ENCODE measurements around a stretch of chr12.

DNA sequence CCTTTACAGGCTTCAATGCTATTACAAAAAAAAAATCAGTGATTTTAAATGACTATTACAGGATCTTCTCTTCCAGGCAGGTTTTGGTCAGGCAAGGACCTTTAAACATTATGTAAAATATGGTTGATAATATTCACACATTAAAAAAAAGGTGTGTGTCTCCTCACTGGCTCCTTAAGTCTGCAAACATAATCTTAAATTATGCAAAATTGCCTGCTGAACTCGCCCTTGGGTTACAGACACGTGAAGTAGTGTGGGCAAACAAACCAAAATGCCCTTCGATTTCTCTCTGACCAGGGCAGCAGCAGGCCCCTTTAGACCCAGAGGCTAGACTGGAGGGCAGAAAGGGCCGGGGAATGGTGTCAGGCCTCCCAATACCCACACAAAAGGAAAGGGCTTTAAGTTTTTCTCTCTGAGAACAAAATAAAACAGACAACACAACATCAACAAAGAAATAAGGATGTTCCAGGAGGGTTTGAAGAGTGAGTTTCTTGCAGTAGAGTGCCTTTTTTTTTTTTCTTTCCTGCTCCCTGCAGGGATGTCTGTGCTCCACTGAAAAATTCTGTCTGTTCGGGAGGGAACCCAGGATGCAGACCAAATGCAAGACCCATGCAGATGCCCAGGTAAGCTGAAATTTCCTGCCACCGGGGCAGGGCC lies 1.8 kb downstream of the TBX3 start:
- RRBS, result no CpG with 5 or more reads among the region's 6 CpGs

DNA sequence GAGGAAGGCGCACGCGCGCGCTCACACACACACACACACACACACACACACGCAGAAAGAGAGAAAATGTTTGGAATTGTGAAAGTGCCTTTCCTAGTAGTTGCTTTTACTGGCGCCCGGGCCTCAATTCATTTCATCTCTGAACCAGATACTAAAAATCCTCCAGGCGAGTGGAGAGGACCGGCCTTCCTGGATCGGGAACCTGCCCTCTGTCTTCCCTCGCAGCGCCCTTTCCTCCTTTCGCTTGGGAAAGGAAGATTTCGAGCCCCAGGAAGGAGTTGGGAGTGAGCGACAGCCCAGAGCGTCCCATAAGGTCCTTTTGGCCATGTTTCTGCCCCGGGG lies 7.8 kb upstream of the TBX3 start:
- RRBS, result 22% methylated on average over 2 of the region's 18 CpGs

DNA sequence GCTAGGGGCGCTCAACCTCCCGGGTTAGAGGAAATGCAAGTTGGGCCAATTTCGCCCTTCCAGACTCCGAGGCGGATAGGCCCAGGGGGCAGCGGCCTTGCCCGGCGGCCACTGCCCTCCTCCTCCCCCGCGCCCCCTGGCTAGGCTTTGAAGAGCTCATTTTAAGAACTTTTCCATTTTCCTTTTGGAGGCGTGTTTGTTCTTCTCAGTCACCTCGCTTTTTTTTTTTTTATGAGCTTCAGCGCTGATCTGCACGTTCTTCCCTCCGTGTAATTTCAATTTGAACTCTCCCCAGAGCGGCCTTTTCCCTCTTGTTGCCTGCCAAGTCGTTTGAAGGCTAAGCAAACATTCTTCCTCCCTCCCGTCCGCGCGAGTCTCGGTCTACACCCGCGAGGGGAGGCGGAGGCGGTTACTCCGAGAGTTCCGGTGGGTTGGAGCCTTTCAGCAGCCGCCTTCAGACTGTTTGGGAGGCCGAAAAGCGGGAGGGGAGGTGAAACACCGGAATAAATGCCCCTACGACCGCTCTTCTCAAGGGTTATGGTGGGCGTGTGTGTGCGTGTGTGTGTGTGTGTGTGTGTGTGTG lies 52.6 kb upstream of the TBX3 start:
- RRBS, result 16% methylated on average over 16 of the region's 36 CpGs

DNA sequence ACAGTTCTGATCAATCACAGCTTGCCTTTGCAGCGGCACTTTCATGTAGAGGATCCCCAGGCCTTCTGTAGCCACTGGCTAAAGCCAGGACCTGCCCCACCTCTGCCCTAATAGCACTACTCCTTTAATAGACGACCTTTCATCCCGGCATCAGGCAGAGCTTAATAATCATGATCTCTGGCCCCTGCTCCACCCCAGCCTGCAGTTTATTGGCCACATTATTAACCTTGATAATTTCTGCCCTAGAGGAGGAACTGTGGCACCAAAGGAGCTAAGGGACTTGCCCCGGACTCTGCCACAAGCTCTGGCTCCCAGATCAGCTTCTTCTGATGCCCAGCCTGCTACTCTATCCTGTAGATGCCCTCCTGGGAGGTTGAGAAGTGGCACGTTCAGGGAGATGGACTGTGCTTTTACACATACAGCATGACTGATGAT lies 142.3 kb upstream of the TBX3 start:
- RRBS, result no CpG with 5 or more reads among the region's 5 CpGs

DNA sequence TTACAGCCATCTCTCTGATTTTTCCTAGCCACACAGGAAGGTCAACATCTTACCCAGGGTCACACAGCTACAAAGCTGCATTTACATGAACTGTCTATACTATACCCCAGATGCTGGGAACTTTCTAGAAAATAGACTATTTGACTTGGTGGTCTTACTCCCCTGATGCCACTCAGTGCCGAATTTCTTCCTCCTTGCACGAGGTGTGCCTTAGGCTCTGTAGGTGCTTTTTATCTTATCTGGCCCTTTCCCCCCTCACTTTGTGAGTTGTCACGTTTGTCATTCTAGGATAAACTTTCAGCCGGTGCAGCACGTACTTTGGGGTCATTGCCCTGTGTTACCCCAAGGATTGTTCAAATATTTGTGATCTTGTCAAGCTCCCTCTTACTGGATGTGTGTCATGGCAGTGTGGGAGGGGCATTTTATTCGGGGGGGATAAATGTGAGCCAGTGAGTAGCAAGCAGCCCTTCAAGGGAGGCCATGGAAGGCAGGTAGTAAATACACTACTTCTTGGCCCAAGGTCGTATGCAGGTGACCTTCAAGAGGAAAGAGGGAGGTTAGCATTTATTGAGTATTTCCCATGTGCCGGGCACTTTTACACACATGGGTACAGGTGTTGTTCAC lies 410.1 kb upstream of the TBX3 start:
- RRBS, result no CpG with 5 or more reads among the region's 8 CpGs

- RRBS, result 0% methylated on average over 3 of the region's 9 CpGs
These were observed 451.9 kb upstream of the TBX3 start for GRCh38 chr12:115135772-115136376.

DNA sequence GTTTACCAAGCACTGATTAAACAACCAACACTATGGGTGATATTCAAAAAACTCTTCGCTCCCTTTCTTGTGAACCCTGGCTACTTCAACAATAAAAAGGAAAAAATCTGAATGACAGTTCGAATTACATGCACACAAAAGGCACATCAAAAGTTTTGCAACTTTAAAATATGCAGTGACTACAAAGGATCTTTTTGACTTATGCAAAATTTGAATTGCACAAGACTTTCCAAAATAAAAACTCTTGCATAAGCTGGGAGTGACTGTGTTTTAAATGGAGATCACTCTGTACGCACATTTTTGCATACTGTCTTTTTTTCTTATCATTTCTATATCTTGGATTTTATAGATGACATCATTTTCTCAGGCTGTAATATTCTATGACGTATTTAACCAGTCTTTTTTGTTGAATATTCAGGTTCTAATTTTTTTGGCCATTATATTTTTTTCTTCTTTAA lies 667.6 kb upstream of the TBX3 start:
- RRBS, result no CpG with 5 or more reads among the region's 4 CpGs

DNA sequence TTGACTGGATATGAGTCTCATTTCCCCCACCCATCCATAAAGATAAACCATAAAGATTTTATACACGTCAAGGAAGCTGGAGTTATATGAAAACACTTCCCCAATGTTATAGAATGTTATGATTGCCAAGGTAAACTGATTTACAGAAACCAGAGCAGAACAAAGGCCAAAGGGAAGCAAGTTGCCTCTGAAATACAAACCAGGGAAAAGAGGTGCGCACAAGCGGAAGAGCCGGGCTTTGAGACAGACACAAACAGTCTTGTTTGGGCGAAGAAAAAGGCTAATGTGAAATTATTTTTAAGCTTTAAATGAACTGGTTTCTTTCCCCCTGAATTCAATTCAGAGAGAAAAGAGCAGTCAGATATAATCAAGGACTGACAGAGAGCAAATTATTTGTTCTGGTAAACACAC lies 536.7 kb downstream of the MED13L start:
- RRBS, result no CpG with 5 or more reads among the region's 5 CpGs

- RRBS, result no CpG with 5 or more reads among the region's 8 CpGs
These were observed 518.6 kb downstream of the MED13L start for GRCh38 chr12:115758749-115759448.

GRCh38 chr12:115990896-115991526 lies 286.5 kb downstream of the MED13L start:
- RRBS, result no CpG with 5 or more reads among the region's 14 CpGs

DNA sequence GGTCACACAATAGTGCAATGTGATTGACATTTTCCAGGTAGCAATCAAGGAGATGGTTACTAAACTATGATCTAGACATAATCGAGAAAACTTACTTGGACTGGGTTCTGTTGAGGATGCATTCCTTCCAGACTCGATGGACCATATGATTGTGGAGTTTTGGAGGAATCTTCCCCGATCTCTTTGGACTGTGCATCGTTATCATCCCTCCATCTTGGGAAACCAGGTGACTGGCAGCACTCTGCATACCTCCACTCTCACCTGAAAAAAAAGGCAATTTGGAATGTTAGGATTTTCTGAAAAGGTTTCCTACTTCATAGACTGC lies 262.5 kb downstream of the MED13L start:
- RRBS, result no CpG with 5 or more reads among the region's 4 CpGs

DNA sequence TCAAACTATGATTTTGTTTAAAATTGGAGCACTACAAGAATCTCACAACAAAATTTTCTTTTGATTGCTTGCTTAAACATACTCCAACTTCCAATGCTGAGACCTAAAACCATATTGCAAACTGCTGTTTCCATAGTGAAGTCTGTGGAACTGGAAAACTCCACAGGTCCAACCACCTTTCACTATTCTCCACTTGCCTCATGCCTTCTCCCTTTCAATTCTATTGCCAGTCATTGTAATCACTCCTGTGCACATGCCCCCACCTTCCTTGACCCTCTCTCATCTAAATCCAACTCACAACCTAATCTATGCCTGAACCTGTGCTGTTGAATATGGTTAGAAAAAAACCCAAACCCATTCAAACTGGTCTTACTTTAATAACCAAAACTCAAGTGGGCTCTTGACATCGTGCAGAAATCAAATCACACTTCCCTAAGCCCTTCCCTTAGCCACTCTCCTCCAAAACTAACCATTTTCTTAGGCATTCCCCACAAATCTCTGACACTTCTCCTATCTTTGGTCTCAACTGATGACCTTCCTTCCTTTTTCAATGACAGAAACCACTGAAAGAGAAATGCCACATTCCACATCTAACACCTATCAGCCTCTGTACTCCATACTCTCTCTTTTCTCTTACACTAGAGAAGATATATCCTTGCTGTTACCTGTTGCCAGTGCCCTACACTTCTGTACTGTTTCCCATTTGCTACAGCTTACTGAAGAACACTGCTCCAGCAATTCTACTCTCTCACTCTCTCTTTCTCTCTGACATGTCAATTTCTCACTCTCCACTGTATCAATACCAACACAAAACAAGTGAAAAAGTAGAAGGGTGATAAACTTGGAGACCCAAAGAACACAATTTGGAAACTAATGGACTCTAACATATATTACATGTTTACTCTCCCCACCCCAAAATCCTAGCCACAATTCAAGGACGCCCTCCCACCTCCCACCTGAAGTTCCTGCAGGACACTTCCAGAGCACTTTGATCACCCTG lies 95.3 kb downstream of the MED13L start:
- RRBS, result no CpG with 5 or more reads among the region's 2 CpGs

DNA sequence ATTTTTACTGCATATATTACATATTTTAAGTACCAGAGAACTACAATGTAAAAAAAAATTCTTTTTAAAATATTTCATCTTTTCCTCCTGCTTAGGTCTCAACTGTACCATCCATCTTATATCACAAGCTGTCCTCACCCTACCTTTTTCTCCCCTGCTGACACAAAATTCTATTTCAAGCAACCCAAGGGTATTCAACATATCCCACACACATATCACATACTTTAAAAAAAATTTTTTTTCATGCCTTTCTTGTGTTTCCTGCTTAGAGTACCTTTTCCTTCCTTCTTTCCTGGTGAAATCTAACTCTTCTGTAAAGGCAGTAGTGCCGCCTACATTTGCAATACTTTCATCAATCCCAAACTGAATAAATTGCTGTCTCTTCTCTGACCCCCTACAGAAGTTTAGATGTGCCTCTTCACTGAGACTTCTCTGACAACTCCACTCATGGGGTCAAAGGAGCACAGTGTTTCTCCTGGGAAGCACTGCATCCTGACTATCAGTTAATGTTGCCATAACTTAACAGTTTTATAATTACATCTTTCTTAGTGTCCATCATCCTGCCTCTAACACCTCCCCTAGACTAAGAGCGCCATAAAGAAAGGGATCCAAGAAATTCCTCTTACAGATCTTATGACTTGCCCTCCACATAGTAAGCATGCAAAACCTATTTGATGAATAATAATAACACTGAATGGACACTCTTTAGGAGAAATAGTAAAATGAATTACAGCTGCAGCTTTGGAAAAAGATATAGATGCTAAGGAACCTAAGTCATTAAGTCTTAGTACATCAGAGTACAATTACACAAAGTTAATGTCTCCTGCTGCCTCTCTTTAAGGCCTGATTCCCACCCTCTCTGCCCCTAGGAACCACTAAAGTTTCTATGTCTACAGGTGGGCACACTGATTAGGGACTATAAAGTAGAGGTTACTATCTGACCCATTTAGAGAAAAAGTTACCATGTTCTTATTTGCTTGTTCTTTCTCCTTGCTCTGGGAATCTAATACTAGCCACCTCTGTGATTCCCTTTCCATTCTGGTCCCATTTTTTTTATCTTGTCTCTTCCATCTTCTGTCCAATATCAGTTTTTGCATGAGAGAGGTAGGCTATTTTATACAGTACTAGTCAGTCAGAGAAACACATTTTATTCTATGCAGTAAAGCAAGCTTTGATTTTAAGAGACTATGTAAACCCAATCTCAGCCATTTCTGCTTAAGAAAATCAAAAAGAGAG lies 79.0 kb downstream of the MED13L start:
- RRBS, result no CpG with 5 or more reads among the region's 2 CpGs

- RRBS, result no CpG with 5 or more reads among the region's 5 CpGs
These were observed 53.4 kb downstream of the MED13L start for GRCh38 chr12:116223868-116224643.

DNA sequence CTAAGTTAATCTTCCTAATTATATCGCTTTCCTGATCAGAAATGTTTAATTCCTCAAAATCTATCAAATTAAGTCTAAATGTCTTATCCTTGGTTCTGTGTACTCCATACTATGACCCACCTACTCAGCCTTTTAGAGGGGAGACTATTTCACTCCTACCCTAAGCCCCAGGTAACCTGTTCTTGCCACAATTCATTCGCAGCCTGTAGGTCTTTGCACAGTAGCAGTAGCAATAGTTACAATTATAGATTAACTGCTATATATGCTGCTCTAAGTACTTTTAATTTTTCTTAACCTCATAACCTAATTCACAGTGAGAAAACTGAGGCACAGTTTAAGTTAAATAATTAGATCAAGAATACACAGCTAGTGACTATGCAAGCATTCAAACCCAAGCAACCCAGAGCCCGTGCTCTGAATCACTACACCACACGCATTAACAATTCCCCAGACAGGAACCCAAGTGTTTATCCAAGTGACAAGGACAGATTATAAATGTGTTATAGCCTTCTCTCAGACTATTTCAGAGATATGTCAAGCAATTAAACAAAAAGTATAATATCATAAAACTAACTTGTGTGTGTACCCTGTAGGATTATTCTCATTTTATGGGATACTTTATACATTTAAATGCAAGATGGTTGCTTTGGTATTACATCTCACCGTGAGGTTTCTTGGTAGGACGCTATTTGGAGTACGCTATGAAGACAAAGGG lies 43.9 kb downstream of the MED13L start:
- RRBS, result no CpG with 5 or more reads among the region's 7 CpGs

DNA sequence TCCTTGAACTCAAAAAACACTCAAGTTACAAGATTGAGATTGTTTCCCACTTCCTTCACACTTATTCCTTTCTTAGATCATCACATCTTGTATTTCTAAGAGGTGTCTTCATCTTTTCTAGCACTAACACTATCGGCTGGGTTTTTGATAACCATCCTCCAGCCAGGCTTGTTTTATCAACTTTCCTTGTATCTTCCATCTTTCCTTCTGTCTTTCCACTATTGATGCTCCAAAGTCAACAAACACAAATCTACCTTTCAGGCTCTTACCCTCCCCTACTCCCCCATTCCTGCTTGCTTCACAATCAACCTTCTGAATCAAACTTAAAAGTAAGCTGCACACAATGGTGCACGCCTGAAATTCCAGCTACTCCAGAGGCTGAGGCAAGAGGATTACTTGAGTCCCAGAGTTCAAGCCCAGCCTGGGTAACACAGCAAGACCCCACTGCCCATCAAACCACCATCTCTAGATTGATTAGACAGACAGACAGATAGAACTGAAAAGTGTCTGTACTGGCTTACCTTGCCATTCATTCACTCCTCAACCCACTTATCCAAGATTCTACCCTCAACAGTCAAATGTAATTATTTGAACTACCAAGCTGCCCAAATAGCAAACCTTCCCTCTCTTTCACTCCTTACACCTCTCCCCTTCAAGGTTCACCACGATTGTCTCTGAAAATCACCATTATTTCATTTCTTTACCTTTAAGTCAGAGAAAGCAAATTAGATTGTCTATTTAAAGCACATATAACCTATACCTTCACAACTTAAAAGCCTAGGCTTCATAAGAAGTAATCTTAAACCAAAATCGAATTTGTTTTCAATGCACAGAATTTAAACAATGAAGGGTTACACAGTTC lies 12.7 kb downstream of the MED13L start:
- RRBS, result no CpG with 5 or more reads among the region's 4 CpGs

DNA sequence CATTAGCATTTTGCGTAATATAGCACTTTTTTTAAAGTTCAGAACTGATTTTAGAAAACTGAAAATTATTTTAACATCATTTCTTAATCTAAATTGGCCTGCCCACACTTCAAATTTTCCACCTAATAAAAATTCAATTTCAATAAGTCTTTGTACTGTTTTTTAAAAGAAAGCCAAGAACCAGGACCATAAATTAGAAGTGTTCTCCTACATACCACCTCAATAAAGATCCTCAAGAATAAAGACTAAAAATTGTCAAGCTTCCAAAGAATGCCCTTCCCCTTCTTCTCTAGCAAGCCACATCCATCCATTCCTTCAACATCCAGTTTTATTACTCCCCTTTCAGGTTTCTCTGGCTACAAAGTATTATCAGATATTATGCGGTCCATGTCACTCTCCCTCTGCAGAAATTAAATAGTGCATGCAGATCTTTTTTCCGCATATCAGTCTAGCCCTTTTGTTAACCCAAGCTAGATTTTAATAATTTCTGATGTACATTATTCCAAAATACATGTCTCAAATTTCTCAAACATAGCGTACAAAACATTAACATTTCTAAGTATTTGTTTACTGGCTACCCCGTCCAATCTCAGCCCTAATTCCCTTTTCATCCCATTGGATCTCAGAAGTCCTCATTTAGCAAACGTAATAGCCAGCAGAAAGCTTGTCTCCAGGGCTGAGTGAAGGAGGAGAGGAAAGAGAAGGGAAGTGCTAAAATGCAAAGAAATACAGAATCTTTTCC lies 11.7 kb downstream of the MED13L start:
- RRBS, result no CpG with 5 or more reads among the region's 6 CpGs

DNA sequence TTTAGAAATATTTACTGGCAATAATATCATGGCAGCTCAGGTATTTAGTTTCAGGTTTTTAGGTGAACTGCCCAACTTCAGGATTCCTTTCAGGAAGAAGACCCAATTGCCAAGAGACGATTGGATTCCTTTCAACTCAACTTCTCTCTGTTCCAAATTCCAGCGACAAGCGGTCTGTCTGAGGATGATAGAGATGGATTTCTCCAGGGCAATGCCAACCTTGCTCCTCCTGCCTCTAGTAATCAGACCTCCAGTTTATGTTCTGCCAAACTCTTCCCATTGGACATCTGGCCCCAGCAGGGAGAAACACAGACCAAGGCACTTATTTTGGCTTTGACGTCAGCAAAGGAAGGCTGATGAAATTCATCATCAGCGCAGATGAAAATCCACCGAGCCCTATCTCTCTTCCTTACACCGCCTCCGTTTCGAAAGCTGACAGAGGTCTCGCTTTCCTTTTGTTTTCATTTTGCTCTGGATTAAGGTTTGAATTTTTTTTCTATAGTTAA lies 35.6 kb upstream of the MED13L start:
- RRBS, result no CpG with 5 or more reads among the region's 10 CpGs

GRCh38 chr12:116360927-116361215 lies 83.4 kb upstream of the MED13L start:
- RRBS, result no CpG with 5 or more reads among the region's 2 CpGs

- RRBS, result no CpG with 5 or more reads among the region's 18 CpGs
These were observed 108.2 kb upstream of the MED13L start for GRCh38 chr12:116385545-116386287.